Cardiac septum (tissue), 1 donor: ENCODE measurements around a stretch of chr17.

GRCh38 chr17:8311121-8311905, 1.3 kb downstream of the ARHGEF15 start:
- PRO-cap = bidirectional peak, plus-strand start at chr17:8311597, minus-strand start at chr17:8311442

DNA sequence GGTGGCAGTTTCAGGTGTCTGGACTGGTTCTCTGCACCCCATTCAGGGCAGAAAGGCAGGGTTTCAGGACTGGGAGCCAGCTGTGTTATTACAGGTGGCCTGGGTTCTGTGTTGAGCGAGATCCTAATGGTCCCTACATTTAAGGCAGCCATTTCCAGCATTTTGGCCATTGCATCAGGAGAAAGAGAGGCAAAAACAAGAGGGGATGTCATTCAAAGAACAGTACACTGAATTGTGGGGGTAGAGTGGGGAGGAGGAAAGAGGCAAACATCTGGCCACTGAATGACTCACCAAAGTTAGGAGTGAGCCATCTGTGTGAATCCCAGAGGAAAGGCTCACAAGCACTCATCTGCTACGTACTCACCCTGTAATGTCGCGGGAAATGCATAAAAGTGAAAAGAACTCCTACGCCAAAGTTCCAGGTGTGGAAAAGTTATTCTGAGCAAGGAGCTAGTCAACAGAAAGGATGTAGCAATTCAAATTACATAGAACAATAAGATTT, 16.8 kb downstream of the KRBA2 start:
- PRO-cap = no peak

DNA sequence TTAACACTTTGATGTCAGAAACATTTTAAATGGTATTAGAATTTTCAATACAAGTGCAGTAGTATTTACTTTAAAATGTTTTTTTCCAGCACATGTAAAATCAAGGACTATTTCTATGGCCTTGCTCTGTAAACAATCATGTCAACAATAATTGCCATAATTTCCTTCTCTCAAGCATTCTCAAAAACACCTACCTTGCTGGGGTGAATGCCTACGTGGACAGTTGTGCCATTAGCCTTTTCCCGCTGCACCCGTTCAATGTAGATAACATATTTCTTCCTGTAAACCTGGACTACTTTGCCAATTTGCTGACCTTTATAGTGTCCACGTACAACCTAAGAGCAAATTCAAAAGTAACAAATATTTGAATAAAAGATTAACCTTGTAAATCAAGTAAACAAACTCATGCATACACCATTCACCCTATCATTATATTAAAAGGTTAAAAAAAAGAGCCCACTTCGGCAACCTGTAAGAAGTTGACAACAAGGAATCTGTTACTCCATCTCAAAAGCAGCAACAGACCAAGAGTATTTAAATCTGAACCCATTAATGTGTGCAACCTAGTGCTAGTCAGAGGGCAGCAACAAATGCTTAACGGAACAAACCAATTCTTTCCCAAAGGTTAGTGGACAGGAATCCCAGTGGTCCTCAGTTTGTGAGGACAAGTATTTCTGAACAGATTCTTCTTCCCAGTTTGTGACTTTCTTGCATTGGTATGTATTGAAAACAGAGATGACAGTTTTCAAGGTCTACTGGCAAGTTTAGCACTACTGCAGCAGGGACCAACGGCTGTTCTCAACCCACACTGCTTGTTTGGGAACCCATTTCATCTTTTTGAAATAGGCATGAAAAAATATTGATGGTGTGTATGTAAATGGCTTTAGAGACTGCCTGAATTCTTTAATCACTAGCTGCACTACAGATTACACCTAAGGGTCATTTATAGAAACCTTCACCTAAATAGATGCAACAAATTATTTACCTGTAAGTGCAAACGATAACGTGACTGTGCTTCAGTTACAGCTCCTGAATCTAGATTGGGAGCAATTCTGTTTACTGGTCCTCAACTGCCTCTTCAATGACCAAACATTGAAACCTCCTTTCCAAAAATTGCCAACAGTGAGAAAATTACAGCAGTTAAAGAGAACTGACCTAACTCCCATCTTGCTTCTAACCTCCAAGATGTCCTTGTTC, 3.0 kb downstream of the RPL26 start:
- PRO-cap = no peak

DNA sequence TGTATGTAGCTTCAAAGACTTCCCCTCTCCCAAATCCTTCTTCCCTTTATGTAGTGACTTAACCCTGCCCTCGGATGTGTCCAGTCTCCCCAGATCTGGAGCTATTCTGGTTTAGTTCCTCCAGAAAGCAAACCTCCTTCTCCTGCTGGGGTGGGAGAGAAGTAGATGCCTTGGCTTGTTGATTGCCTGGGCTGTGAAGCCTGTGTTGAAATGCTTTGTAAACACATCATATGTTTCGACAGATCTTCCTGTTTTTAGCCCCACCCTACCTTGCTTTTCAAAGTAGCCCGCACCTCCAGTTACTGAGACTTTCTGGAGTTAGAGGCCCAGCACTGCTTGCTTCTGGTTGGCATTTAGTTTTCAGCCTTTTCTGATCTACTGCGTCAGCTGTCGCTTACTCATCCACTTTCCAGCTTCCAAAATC, 17.9 kb upstream of the NDEL1 start:
- PRO-cap = unidirectional peak, plus-strand start at position 305 of the sequence

- PRO-cap = no peak
Observed at GRCh38 chr17:8426083-8426579, 9.6 kb upstream of the NDEL1 start.

DNA sequence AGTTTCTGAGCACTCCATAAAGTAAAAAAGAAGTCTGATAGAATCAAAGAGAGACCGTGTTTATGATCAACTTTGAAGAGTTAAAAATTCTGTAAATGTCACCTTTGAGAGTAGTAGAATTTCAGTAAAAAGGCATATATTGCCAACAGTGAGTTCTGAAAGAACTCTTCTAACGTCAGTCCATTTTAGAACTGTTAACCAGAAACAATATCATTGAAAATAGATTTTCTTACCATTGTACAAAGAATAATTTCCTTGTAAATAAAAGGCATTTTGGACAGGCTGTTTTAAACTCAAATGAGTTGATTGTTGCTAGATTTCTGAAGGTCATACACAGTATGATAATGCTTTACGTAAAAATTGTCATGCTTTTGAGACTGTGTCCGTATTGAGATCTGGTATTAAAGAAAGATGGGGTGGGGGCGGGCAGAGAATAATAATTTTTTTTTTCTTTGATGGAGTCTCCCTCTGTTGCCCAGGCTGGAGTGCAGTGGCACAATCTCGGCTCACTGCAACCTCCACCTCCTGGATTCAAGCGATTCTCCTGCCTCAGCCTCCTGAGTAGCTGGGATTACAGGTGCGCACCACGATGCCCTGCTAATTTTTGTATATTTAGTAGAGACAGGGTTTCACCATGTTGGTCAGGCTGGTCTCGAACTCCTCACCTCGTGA, 2.0 kb downstream of the NDEL1 start:
- PRO-cap = no peak

DNA sequence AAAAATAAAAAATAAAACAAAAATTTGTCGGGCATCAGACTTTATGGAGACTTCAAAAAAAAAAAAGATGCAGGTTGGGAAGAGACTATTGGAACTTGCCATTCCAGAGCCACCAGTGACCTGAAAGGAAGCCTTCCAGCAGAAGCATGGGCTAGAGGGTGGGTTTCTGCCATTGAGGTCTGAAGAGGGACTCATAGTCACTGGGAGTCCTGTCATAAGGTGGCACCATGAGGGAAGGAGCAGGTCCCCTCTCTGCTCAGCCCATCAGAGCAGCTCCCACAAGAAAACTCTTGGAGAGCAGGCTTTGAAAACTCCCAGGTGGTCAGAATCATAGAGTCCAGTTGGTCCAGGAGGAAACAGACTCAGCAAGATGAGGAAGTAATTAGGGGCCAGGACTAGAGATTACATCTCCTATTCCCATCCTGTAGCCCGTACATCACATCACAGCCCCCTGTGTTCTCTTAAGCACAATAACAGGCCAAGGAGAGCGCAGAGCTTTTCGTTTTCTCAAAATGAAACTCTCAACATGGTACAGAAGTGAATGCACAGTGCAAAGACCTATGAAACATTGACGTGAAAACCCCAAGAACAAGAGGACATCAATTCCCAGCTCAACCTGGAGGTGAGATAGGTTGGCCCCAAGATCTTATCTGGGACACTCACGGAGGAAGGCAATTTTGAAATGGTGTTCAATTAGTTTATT, 9.2 kb downstream of the PIK3R5 start:
- PRO-cap = no peak

DNA sequence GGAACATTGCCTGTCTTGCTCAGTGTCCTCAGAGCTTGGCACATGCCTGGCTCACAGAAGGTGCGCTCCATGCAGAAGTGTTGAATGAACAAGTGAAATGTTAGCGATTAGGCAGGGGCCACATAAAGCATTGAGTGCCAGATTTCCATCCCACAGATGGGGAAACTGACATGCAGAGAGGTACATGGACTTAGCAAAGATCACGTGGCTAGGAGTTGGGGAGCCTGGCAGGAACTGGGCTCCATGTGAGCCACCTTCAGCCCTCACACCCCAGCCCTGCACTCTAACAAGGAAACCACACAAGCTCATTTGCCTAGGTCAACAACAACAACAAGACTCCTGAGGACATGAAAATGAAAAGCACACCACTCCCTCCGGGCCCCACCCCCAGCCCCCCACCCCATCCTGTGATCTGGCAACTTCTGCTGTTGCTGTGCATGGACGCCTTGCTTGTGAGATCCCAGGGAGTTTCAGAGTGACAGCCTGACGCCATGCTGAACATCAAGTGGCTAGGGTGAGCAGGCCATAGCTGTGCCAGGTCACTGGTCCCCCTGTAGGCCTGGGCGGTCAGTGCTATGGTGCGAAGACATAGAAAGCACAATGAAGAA, 4.9 kb downstream of the PIK3R5 start:
- PRO-cap = no peak

- PRO-cap = no peak
Observed at GRCh38 chr17:8966462-8967700, 1.4 kb upstream of the PIK3R5 start.

DNA sequence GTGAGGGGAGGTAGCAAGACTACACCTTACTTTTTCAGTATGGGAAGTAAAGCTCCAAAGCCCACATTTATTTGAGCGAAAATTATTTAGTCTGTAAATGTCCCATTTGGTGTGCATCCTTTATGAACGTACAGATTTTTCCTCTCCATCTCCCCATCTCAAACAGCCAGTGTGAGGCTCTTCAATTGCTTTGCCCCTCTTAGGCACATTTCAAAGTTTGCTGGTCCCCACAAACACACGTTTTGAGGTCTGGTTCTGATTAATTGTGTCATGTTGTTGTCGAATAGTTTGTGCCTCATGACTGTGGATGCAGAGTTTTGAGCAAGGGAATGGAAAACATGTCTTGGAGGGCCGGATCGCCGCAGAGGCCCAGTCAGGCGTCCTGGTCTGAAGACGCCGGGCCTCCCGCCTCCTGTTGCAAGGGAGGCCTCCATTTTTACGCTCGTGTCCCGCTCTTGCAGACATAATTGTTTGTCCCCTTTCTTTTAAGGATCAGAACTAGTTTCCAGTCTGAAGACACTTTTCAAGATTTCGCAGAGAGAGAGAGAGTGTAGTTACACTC, 3.1 kb downstream of the NTN1 start:
- PRO-cap = no peak

DNA sequence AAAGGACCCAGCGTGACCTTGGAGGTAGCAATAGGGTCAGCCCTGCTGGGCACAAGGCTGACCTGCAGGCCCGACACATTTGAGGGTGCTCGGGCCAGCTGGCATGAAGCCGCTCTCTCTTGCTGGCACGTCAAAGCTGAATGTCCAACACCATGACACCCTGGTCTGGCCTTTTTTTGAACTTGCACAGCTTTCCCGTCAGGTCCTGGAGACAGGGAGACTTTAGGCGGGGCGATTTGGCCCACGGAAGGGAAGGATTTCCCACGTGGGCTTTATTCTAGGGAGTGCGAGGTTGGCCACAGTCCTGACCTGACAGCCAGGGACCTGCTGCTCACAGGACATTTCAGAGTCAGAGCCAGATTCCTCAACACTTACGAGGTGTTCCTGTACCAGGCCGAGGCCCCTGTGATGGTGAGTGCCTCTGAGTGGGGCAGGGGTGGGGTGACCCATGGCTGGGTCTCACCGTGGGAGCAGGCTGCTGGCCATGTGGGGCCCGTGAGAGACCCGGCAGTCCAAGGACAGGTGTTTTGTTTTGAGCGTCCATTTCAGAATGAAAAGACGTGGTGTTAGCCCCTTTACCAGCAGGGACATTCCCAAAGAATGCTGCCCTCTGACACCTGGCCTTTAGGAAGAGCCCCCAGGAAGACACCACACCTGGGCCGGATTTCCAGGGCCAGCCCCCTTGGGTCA, 83.4 kb downstream of the NTN1 start:
- PRO-cap = no peak

DNA sequence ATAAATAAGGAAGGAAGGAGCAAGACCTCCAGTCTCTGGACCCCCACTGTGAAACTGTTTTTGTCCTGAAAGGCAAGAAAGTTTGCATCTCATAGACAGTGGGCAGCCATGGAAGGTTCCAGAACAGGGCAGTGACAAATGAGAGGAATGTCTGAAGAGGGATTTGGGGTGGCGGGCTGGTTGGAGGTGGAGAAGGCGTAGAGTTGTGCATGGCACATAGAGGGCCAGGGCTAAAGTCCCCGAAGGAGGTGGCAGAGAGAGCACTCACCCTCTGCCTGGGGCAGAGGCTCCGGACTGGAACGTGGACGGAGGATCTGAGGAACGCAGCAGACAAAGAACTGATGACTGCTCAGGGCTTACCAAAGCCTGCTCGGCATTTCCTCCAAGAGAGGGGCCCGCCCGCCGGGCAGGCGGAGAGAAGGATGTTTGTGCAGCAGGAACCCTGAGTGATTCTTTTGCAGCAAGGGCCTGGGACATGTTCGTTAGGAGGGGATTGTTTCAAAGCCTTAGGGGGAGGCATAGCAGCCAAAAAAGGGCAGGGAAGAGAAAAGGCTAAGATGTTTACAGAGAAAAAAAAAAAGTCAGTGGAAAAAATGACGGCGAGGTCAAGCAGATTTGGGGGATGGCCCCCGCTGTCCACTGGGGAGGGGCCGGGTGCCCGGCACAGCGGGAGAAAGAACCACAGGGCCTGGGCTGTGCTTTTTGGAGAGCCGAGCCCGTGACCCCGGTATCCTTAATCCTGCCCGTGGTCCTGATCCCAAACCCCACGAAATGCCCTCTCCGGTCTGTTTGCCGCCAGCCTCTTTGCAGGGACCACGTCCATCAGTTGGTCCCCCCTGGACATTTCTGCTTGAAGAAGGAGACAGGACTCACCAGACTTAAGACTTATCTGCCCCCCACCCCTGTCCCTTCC, 129.2 kb downstream of the NTN1 start:
- PRO-cap = no peak

GRCh38 chr17:9184957-9185690, 163.8 kb downstream of the NTN1 start:
- PRO-cap = no peak

GRCh38 chr17:9196193-9196868, 175.0 kb downstream of the NTN1 start:
- PRO-cap = no peak

GRCh38 chr17:9248091-9248417, 226.7 kb downstream of the NTN1 start:
- PRO-cap = no peak

- PRO-cap = no peak
Observed at GRCh38 chr17:9703528-9704244, 58.4 kb downstream of the USP43 start.

DNA sequence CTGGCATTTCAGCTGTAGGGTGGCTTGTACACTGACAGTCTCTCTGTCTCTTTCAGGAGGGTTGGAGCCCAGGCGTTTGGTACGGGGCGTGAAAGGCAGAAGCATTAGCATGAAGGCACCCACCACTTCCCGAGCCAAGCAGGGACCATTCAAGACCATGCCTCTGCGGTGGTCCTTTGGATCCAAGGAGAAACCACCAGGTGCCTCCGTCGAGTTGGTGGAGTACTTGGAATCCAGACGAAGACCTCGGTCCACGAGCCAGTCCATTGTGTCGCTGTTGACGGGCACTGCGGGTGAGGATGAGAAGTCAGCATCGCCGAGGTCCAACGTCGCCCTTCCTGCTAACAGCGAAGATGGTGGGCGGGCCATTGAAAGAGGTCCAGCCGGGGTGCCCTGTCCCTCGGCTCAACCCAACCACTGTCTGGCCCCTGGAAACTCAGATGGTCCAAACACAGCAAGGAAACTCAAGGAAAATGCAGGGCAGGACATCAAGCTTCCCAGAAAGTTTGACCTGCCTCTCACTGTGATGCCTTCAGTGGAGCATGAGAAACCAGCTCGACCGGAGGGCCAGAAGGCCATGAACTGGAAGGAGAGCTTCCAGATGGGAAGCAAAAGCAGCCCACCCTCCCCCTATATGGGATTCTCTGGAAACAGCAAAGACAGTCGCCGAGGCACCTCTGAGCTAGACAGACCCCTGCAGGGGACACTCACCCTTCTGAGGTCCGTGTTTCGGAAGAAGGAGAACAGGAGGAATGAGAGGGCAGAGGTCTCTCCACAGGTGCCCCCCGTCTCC, 63.3 kb downstream of the DHRS7C start:
- PRO-cap = no peak

DNA sequence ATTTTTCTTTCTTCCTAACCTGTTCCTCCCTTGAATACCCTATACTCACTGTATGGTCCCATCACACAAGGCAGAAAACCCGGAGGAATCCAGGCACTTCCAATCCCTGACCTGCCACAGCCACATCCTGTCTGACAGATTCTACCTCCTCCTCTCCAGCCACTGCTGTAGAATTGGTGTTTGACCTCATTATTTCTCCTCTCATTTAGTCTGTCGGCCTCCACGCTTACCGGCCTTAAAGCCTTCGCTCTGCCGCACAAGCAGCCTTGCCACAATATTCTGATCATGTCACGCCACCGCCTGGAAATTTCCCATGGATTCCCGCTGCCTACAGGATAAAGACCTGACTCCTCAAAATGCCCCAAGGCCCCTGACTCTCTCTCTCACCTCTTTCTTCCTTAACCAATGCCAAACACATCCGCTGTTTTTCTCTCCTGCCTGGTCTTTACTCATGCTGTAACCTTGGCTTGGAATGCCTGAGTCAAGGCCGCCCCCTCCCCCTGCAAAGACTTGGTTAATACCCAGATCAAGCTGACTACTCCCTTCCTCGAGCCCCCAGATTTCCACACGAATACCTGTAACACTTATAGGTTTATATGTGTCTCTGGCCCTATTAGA, 109.2 kb upstream of the RCVRN start:
- PRO-cap = no peak

DNA sequence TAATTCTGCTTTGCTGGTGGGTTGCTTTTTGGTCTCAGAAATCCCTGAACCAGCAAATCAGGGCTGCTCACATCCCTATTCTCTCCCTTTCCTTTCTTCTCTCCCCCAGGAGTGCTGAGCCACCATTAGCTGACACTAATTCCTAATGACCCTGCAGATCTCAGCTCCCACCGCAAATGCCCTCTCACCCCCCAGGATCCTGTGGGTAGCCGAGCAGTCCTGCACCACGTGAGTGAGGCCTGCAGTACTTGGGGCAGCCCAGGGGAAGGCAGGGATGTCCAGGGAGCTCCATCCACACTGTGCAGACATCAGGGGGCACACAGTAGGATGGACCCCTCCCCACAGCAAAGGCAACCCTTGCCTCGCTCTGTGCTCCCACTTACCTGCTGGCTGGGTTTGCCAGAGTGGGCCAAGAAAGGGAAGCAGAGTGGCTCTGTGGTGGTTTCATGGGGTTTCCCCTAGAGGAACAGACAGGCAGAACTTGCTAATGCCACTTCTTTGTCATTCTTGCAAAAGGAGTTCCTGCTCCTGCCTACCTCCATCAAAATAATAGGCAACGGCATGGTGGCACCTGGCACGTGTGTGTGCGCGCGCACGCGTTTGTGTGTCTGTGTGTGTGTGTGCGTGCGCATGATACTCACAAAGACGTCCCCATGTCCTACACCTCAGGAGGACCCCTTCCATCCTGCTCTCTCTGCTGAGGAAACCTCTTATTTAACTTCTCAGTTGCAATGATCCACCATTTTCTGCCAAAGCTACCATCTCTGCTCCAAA, 135.5 kb downstream of the GAS7 start:
- PRO-cap = no peak

DNA sequence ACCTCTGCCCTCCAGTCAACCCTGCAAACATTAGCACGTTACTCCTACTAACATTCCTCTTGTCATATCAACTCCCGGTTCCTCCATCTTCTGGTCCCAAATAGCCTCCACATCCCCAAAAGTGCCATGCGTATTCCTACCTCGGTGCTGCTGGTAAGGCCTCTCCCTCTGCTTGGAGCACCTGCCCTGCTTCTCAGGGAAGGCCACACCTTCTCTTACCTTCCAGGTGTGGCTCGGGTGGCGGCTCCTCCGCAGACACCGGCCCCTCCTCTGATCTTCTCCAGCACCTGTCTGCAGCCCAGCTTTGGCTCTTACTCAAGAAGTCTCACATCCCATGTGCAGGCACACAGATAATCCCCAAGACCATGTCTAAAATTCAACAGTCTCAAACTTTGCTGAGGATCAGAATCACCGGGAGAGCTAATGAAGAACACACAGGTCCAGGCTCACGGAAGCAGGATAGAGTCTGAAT, 92.3 kb downstream of the GAS7 start:
- PRO-cap = no peak